ENCODE measurements around the genes ACP2 and AGBL2.

GRCh38 chr11:46906506-46907065 lies 11.8 kb downstream of the LRP4 start:
- PRO-cap: no peak

DNA sequence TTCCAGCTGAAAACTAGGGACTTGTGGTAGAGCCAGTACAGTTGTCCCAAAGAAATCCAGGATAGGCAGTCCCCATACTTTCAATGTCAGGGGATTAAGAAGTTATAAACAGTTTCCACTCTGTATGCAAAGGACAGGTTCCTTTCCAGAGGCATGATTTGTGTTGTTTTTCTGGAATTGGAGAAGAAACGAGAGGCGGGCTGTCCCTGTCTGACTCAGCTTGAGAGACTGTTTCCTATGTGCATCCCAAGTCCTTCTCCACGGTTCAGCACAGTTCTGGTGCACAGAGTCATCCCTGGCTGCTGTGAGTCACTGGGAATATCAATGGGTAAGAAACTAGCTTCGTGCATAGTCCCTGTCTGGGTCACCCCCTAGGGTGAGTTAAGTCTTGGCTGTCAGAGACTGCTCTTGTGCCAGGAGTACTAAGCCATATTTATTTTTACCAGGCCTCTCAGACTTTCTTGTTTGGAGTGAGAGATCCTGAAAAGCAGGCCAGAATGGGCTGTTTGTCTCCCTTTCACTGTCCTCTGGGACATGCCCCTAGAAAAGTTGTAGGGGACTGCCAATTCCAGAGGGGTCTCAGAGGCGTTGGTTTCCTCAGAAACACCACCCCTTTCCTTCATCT lies 2.4 kb upstream of the LRP4 start:
- PRO-cap: no peak

DNA sequence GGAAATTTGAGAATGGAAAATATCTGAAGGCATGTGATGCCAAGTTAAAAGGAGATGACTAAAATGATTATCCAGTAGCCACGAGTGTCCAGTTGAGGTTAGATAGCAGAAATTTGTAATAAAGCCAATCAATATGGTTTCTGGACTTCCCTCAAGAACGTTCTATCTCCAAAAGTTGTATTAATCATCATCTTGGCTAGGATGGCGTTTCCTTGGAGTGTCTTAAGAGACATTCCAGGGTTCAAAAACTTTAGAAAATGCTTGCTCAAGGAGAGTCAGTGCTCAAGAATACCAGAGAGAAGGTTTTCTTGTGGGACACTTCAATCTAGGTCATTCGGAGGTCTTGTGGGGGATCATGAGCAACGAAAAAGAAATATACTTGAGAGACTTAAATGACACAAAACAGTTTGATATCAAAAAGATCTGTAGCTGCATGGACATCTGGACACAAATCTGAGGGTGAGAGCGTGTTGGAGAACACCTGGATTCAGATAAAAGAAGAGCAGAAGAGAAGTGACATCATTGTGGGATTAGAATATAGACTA lies 97.8 kb downstream of the ARFGAP2 start:
- PRO-cap: no peak

DNA sequence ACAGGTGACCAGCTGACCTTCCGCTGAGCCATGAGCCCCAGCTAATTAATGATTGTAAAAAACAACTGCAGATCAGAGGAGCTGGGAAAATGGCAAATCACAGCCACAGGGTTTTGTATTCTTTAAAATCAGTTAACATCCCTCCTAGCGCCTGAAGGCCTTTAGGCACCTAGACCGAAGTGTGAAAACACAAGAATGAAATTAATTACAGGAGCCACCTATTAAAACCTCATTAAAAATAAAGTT lies 1.7 kb upstream of the PACSIN3 start:
- PRO-cap: no peak

GRCh38 chr11:47215986-47216928 lies 1.5 kb downstream of the DDB2 start:
- PRO-cap: no peak

DNA sequence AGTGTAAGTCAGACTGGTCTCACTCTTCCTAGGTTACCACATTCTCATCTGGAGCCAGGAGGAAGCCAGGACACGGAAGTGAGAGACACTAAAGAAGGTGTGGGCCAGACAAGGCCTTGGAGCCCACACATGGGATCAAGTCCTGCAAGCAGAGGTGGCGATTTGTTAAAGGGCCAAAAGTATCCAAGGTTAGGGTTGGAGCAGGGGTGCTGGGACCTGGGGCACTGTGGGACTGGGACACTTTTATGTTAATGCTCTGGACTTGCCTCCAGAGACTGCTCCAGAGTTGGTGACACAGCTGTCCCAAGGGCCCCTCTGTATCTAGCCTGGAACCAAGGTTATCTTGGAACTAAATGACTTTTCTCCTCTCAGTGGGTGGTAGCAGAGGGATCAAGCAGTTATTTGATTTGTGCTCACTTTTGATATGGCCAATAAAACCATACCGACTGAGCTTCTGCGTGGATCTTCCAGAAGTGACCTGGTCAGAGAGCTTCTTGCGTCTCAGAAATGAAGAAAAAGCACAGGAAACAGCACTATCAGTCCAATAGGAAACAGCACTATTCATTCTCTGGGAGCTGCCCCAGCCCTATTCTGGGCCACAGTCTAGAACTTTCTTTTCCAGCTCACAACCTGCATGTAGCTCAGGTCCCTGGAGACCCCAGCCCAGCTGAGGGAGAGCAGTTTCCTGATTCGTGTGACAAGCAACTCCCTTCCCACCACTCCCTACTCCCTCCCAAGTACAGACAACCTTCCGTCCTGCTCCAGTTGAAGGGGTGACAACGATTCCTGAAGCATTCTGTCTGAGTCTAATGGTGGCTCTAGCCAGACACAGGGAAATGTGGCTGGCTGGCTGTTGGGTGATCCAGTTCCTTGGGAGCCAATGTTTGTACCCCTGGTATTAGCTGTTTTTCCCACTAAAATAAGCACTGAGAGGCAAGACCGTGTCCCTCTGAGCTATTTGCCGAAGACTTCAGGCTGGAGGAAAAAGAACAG lies 9.6 kb downstream of the ACP2 start:
- PRO-cap: no peak

GRCh38 chr11:47248206-47249710 lies at the start of gene ACP2:
Gene ACP2, minus strand, starts transcription at chr11:47248814.
- PRO-cap: bidirectional peak, plus-strand start at chr11:47248907, minus-strand start at chr11:47248796; unidirectional peak, plus-strand start at chr11:47249345

DNA sequence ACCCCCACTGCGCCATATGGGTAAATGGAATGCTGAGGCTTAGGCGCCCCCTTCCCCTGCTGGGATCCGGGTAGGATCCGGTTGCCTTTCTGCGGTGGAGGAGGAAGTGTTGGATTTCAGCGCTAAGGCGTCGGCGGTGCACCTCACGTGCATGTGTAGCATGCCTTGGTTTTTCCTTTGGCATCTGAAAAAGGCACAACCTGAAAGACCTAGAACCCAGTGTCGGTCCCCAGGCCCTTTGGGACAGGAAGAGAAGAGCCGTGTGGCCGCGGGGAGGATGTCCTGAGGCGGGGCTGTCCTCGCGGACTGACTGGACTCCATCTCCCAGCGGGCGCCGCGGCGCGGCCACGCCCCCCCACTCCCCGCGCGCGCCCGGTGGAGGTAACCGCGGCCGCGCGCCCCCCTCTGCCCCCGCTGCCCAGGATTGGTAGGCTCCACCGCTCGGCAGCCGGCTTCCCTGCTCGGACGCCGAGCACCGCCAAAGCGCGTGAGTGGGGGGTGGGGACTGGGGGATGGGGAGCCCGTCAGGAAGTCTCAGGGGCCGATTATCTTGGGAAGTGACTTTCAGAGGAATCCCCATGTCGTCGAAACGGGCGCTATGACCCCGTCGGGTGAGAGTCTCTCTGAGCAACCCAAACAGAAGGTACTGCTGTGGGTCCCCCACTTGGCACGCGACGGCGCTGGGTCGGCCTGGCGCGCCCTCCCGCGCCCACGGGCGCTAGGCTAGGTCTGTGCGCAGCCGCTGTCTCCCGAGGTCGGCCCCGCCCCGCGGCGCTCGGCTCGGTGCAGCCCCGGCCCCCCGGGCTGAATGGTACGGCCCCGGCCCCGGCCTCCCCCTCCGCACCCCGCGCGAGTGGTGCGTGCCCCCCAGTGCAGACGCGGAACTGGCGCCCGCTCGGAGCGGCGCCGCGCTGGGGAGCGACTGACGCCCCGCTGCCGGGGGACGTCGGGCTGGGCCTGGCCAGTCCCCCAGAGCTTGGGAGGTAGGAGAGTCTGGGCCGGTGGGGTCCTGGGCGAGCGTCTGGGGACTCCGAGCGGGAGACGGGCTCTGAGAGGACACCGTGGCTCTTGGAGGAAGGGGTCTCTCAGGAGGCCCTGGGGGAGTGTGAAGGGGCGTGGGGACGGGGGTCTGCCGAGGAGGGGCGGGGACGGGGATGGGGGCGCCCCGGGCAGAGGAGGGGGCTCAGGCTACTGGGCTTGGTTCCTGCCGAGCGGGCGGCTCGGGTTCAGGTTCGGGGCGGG lies 11.9 kb downstream of the NR1H3 start:
- PRO-cap: bidirectional peak, plus-strand start at position 113 of the sequence, minus-strand start outside the sequence; bidirectional peak, plus-strand start at position 481 of the sequence, minus-strand start at position 349 of the sequence; bidirectional peak, plus-strand start at position 870 of the sequence, minus-strand start at position 716 of the sequence

DNA sequence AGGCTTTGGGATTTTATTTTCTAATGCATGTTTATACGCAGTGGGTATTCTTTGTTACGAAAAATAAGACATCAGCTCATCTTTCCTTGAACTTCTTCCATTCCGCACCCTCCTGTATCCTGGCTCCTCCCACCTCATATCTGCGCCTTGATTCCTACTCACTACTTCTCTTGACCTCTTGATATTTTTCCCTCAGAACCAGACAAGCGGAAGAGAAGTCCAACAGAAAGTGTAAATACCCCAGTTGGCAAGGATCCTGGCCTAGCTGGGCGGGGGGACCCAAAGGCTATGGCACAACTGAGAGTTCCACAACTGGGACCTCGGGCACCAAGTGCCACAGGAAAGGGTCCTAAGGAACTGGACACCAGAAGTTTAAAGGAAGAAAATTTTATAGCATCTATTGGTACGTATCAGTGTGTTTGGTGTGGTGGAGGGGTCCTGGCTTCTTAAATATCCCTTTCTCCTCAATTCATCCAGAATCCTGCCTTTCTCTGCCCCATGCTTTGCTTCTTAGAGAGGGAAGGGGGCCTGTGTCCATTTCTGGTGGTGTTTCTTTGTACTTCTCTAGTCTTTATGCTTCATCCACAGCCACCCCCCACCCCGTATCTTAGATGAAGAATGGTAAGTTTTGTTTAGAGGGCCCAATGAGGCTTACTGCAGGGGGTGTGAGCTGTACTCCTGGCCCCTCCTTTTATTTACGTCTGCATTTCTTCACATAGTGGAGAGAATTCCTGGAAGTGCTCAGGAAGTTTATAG lies 32.8 kb downstream of the NR1H3 start:
- PRO-cap: no peak

DNA sequence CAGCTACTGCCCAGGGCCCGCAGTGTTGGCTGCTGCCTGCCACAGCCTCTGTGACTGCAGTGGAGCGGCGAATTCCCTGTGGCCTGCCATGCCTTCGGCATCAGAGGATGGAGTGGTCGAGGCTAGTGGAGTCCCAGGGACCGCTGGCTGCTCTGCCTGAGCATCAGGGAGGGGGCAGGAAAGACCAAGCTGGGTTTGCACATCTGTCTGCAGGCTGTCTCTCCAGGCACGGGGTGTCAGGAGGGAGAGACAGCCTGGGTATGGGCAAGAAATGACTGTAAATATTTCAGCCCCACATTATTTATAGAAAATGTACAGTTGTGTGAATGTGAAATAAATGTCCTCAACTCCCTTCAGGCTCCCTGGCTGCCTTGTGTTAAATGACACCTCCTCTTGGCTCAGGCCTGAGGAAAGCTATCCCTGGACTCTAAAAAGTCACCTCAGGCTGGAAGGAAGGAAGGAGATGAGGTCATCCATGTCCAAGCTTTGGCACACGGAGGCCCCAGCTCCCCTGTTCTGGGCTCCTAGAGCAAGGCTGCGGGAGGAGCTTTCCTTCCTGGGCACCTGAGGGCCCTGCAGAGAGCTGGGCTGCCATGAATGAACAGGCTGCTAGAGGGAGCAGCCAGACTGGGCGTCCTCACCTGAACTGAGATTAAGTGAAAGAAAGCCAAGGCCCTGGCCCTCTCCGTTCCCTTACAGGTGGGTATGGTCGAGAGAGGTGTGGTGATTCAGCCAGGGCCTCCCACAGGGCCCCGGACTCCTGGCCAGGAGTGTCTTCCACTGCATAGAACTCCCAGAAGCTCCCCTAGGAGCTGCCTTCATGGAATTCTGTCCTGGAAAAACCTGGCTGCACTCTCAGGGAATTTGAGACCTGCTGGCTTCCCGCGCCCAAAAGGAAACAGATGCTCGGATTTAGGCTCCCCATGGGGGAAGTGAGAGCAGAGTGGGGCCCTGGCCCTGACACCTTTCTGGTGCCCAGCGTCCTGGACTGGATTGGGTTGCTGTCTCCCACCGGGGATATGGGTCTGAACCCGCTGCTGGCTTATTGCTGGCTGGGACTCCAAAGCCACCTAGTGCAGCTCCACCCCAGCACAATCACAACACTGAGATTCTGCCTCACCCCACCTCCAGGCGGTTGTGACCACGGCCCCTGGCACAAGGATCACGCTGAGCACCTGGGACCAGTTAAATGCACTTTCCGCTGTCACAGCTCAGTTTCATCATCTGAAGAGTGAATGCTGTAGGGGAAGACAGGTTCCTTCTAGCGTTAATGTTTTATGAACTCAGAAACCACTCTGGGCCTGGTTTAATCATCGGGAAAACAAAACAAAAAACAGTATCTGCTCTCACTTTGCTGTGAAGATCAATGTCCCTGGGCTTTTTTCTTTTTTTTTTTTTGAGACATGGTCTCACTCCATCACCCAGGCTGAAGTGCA lies 22.3 kb downstream of the MYBPC3 start:
- PRO-cap: no peak

- PRO-cap: bidirectional peak, plus-strand start at chr11:47391290, minus-strand start at chr11:47391147
Measured at GRCh38 chr11:47391020-47391652, 12.8 kb upstream of the SPI1 start.

GRCh38 chr11:47468050-47468520 lies 19.1 kb upstream of the RAPSN start:
- PRO-cap: no peak

DNA sequence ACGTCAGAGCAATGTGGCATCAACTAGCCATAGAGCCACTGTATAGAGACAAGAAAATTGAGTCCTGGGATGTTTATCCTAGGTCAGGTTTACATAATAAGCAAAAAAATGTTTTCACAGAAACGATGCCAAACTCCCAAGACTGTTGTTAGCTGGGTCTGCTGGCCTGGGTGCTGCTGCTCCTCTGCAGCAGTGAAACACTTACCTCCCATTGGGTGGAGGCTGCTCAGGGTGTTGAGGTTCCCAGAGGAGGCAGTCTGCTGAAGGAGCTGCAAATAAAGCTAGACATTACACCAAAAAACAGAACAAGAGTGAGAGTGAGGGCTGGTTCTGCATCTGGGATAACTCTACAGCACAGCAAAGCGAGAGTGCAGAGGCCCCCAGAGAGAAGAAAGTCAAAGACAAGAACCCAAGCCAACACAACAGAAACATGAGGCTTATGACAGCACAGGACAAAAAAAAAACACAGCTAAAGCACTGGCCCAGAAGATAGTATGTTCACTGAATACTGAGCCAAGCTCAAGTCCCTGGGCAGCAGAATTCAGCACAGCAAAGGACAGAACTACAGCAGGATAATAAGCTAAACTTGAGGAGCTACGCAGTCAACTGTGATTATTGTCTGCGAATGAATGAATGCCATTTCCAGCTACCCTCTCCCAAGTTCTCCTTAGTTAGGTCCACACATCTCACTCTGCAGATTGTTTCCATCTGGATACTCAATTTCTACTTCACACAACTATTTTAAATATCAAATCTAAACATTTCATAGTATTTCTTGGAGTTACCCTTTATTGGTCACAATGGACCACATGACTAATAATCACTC lies 29.9 kb upstream of the RAPSN start:
- PRO-cap: no peak

DNA sequence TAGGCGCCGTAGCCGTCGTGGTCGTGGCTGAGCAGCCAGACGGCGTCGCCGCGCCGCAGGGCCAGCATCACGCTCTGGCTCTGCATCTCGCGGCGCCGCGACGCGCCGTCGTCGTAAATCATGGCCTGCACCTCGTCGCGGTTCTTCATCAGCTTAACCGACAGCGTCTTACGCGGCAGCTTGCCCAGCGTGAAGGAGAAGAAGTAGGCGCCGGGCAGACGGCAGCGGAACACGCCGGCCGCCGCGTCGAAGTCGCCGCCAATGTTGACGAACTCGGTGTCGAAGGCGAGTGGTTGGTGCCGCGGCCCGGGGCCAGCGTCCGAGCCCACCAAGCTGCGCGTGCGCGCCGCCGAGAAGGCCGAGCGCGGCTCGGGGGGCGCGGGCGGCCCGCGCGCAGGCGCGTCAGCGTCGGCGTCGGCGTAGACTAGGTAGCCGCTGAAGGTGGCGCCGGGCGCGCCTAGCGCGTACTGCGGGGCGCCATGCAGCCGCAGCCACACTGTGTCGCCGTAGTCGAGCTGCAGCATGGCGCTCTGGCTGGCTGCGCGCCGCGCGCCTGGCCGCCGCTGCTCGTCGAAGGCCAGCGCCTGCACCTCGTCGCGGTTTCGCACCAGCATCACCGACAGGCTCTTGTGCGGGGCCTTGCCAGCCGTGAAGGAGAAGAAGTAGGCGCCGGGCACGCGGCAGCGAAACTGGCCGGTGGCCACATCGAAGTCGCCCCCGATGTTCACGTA lies 3.6 kb downstream of the FAM180B start:
- PRO-cap: unidirectional peak, minus-strand start at position 76 of the sequence

- PRO-cap: no peak
Measured at GRCh38 chr11:47591846-47592409, 2.3 kb downstream of the C1QTNF4 start.

GRCh38 chr11:47643443-47643827 lies 1.1 kb upstream of the MTCH2 start:
- PRO-cap: no peak

DNA sequence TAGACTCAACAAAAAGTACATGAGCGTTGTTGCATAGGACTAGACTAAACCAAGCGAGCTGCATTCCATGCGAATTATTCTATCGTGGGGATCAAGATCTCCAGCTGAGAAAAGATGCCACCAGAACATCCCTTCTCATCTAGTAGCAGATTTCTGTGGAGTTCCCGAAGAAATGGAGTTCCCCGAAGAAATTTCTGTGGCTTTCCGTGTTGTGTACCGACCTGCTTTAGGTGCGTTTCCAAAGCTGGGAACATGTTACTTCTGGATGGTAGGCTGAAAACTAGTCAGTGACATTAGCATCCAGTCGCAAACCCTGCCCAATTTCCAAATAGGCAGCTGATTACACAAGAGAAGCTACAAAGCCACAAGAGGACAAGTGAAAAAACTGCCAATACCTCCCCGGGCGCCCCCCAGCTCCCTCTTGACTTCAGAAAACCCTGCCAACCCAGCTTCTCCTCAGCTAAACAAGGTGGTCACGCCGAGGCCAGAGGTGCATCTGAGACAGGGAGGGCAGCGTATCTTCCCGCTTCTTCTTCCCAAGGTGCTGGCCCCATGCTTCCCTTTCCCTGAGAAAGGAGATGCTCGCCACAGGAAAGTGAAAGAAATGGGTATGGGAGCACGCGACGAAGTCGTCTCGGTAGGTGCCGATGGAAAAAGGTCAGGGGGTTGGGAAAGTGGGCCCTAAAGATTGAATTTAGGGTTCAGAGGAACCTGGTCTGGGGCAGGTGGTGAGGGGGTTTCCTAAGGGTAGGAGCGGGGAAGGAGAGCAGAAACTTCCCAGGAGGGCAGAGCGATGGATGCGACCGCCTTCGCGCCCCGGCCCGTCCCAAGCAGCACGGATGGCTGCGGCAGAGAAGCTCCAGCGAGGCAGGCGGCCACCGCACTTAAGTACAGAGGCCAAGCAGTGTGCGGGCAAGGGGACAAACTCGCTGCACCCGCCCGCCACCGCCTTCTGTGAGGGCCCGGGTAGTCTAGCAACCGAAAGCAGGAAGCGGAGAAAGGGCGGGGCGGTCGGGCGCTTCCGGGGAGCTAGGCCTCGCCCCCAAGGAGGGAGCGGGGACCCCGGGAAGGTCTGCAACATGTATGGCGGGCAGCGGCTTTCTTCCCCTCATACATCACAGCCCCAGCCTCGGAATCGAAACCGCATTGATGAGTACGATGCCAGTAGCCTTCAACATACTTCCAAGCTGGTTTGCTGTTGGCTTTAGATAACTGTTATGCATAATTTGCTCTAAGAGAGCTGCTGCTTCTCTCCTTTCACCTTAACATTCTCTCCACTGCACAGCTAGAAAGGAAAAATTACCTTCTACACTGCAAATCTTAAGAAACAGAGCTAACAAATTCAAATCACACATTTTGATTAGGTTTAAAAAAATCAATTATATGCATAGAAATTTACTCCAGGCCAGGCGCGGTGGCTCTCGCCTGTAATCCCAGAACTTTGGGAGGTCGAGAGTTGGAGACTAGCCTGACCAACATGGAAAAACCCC lies at the start of gene AGBL2:
TSS of gene AGBL2 (minus strand) at position 973 of the 1,490 bp plus-strand sequence.
- PRO-cap: bidirectional peak, plus-strand start at position 1,032 of the sequence, minus-strand start at position 954 of the sequence

DNA sequence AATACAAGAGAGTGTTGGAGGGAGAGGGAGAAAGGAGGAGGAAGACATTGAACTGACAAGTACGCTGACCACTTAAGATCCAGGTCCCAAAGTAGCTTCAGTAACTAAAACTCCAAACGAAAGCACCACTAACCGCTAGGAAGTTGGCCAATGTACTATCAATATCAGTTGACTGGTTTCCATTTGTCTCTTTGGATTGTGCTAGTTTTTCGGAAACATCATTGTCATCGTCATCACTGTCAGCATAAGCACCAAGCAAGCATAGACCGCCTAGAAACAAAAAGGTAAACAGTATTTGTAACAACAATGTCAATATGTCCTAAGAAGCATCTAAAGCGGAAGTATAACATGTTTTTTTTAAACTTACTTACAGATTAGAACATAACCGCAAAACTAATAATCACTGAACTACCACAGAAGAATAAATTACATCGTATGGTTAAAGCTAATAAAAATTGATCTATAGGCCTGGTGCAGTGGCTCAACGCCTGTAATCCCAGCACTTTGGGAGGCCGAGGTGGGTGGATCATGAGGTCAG lies 12.7 kb downstream of the FNBP4 start:
- PRO-cap: no peak

DNA sequence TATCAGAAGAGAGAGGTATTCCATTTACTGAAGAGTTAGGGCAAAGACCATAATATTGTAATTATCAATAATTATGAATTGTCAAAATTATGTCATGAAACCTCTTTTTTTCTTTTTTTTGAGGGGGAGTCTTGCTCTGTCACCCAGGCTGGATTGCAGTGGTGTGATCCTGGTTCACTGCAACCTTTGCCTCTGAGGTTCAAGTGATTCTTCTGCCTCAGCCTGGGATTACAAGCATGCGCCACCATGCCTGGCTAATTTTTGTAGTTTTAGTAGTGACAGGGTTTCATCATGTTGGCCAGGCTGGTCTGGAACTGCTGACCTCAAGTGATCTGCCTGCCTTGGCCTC lies 9.9 kb downstream of the PTPRJ start:
- PRO-cap: no peak

- PRO-cap: no peak
Measured at GRCh38 chr11:48024385-48025104, 44.2 kb downstream of the PTPRJ start.

Measured in left colon (tissue), 1 donor.